ENCODE measurements around a stretch of chr3.

DNA sequence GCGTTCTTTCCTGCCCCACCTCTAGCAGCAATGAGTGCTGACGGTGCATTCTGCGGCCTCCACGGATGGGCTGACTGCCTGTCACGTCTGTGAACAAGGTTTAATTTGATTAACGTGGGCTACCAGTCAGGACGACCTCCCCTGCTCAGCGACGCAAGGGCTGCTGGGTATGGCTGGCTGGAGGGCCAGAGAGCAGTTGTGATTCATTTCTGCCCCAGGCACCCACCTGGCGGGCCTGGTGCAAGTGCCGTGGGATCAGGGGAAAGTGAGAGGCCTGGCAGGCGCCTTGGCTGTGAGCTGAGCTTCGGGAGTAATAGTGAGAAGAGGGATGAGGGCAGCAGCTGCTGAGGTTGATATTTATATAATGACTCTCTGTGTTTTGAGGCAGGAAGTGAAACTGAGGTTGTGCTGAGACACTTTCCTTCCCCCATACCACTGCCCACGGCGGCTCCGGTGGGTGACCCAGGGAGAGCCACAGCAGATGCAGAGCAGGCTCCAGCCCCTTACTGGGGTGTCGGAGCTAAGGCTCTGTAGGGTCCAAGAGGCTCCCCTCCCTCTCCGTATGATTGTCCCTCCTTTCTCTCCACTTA is 190.5 kb upstream of the BCL6 start:
- PRO-cap: no peak
- RAMPAGE, long total RNA, 4 experiments: no peak in any of the 4 experiments

DNA sequence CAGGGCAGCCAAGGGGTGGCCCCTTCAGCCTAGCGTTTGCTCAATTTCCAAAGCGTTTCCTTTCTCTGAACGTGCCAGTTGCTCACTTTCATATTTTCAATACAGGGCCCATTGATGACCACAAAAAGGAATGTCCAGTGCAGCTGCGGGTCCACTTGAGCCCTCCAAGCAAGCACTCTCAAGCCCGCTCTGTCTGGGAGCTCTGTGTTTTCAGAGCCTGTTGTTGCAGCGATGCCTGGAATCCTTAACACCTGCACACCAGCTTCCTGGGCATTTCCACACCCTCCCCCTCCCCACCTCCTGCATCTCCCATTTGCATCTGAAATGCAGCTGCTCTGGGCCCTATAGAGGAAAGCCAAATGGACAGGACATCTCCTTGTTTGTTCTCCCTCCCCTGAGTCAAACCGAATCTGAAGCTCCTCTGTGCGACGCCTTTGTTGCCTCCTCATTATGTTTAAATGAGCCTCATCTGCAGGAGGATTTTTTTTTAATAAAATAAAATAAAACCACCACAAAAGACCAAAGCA is 164.2 kb upstream of the LPP start:
- PRO-cap: no peak
- RAMPAGE, long total RNA, 4 experiments: no peak in any of the 4 experiments

GRCh38 chr3:188061228-188061590 is 92.7 kb upstream of the LPP start:
- PRO-cap: unidirectional peak, plus-strand start at chr3:188061539
- RAMPAGE, long total RNA, 4 experiments: no peak in any of the 4 experiments

DNA sequence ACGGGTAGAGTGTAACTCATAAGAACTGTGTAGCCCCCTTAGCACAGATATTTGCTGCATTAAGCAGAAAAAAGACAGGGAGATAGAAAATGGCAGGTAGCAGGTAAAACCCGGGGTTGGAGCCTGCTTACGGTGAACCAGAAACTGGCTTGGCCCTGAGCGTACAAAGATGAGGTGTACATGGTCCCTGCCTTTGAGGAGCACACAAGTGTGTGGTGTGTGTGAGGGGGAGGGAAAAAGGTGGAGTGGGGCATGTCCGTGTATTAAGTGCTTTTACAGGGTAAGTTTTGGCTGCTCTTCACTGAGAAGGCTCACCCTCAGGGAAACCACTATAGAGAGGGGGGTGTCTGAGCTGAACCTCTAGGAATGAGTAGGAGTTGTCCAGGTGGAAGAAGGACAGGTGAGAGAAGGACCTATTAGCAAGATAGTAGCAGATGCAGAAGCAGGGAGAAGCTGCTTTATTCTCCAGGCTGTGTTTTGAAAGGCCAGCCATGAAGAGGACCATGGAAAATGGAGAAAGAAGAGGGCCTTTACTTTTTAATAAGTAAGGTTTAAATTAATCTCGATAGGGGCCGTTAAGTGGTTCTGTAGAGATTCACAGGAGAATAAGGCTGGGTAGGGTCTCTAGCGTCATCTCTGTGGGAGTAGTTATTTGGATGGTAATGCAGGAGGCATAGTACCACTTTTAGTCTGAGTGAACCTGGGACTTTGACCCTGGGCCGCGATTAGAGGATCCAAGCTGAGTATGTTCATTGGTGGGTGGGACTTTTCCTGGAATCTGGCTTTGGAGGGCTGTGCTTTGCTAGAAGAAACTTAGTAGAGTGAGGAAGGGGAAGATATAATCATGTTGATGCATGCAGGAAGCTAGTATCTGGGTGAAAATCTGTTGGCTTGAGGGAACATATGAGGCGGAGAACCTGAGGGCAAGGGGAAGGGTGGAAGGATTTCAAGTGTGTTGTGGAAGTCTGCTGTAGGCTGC is 3.8 kb downstream of the LPP start:
- PRO-cap: no peak
- RAMPAGE, long total RNA, 4 experiments: no peak in any of the 4 experiments

- PRO-cap: no peak
- RAMPAGE, long total RNA, 4 experiments: no peak in any of the 4 experiments
These were observed 35.5 kb downstream of the LPP start for GRCh38 chr3:188189383-188189986.

- PRO-cap: no peak
- RAMPAGE, long total RNA, 4 experiments: no peak in any of the 4 experiments
These were observed 38.0 kb downstream of the LPP start for GRCh38 chr3:188191787-188192550.

GRCh38 chr3:188198586-188199340 is 44.8 kb downstream of the LPP start:
- PRO-cap: no peak
- RAMPAGE, long total RNA, 4 experiments: no peak in any of the 4 experiments

- PRO-cap: bidirectional peak, plus-strand start at chr3:188212624, minus-strand start at chr3:188212484; bidirectional peak, plus-strand start at chr3:188212712, minus-strand start at chr3:188212762; bidirectional peak, plus-strand start at chr3:188212896, minus-strand start at chr3:188212914
- RAMPAGE, long total RNA, 4 experiments: start-site peak on the plus strand in 4 of 4 experiments, at chr3:188212644-188212896 at its widest, 20 to 731 reads per replicate
These were observed 58.4 kb downstream of the LPP start for GRCh38 chr3:188212052-188213005.

- PRO-cap: unidirectional peak, plus-strand start at chr3:188220591; bidirectional peak, plus-strand start at chr3:188221311, minus-strand start at chr3:188221104
- RAMPAGE, long total RNA, 4 experiments: no peak in any of the 4 experiments
These were observed 66.7 kb downstream of the LPP start for GRCh38 chr3:188220158-188221608.

DNA sequence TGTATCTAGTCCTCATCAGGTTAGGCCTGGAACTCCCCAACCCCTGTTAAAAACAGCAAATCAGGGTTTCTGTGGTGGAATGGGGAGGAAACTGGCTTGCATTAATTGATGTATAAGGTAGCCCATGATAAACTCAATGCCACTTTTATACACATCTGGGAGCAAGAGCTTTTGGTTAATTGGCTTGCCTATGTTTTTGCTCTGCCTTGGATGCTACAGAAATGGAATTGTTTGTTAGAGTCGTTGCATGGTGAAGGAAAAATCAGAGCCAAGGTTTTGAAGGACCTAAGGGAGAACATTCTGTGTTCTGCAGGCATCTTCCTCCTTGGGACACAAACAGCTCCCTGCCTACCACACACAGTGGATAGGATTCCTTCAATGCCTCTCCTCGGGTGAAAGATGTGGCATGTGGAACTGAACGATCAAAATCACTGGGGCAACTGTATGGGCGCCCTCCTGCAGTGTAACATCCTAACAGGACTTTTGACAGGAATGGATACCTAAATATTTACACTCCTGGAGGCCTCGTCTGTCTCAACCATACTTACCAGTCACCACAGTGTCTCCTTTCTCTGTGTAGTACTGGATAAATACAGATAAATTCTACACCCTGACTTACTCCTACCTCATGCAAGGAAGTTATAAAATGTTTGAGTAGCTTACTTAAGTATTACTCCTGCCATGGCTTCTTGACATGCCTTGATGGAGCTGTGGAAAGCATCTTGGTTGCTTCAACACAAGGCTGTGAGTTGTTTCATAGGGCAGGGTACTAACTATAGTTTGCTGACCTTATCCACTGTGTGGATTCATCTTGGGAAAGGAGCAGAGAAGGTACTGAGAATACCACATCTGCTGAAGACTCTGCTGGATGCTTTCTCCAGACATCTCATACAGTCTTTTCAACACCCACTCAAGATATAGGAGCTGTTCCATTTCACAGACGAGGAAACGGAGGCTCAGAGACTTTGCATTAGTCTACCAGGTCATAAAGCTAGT is 100.7 kb downstream of the LPP start:
- PRO-cap: no peak
- RAMPAGE, long total RNA, 4 experiments: no peak in any of the 4 experiments

GRCh38 chr3:188290713-188291060 is 136.7 kb downstream of the LPP start:
- PRO-cap: no peak
- RAMPAGE, long total RNA, 4 experiments: no peak in any of the 4 experiments

- PRO-cap: bidirectional peak, plus-strand start at chr3:188390213, minus-strand start at chr3:188390081
- RAMPAGE, long total RNA, 4 experiments: no peak in any of the 4 experiments
These were observed 236.0 kb downstream of the LPP start for GRCh38 chr3:188389734-188390509.

DNA sequence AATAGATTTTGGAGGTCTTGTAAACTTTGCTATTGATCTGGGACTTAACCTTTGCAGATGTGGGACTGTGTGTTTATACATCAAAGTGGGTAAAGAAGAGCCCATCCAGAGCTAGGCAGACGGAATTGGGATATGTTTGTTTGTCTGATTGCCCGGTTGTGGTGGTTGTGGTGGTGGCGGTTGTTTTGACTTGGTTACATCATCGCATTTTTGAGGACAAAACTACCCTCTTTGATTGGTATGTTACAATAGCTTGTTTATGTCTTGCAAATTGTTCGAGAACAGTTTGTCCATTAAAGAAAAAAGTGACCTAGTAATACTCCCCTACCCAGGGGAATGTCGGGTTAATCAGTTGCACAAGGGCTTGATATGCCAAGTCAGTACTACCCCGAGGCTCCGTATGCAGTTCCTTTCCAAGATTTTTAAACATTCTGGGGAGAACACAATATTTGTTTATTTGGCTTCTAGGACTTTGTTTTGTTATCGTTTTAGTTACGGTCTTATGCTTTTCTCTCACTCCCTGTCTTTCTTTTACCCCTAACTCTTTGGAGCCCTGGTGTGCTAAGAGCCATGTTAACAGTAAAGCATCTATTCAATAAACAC is 315.3 kb downstream of the LPP start:
- PRO-cap: no peak
- RAMPAGE, long total RNA, 4 experiments: no peak in any of the 4 experiments

GRCh38 chr3:188655006-188655331 is 501.0 kb downstream of the LPP start:
- PRO-cap: no peak
- RAMPAGE, long total RNA, 4 experiments: no peak in any of the 4 experiments

- PRO-cap: bidirectional peak, plus-strand start at chr3:188947593, minus-strand start at chr3:188947674
- RAMPAGE, long total RNA, 4 experiments: start-site peak on the minus strand in 3 of 4 experiments, at chr3:188947664-188947691 at its widest, 27 to 40 reads per replicate
These were observed 224.3 kb upstream of the TPRG1 start for GRCh38 chr3:188947356-188947887.

- PRO-cap: bidirectional peak, plus-strand start at chr3:188976128, minus-strand start at chr3:188975827
- RAMPAGE, long total RNA, 4 experiments: no peak in any of the 4 experiments
These were observed 196.2 kb upstream of the TPRG1 start for GRCh38 chr3:188975663-188975914.

GRCh38 chr3:189100292-189100653 is 71.5 kb upstream of the TPRG1 start:
- PRO-cap: no peak
- RAMPAGE, long total RNA, 4 experiments: no peak in any of the 4 experiments

GRCh38 chr3:189142366-189143046 is 29.3 kb upstream of the TPRG1 start:
- PRO-cap: bidirectional peak, plus-strand start at chr3:189142804, minus-strand start at chr3:189142680
- RAMPAGE, long total RNA, 4 experiments: no peak in any of the 4 experiments

DNA sequence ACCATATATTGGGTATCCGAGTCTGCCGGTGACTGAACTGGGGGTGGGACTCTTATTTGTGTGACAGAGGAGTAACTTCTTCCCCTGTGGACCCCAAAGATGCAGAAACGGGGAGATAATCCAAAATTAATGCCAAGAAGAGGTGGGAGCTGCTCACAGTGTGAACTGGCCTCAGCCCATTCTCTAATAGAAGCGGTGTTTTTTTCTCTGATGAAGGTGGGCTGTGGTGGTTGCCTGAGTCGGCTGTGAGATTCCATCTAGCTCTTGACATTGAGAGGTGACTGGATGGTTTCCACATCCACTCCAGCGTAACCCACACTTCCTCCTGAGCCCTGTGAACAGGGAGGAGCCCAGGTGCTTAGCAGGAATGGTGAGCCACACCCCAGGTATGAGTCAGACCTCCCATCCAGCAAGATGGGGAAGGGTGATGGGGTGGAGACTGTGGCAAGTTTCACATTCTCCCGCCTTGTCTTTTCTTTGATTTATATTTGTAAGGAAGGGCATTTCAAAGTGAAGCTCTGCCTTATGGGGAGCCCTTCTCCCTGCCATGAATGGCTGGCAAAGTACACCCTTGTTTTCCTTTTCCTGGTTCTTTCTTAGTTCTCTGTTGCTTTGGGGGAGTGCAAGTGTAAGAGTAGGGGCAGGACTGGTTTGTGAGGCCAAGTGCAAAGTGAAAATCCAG is 4.8 kb upstream of the TPRG1 start:
- PRO-cap: bidirectional peak, plus-strand start at position 396 of the sequence, minus-strand start at position 324 of the sequence
- RAMPAGE, long total RNA, 4 experiments: no peak in any of the 4 experiments

GRCh38 chr3:189309434-189310258 is 137.9 kb downstream of the TPRG1 start:
- PRO-cap: bidirectional peak, plus-strand start at chr3:189309867, minus-strand start at chr3:189309758
- RAMPAGE, long total RNA, 4 experiments: start-site peak on the plus strand in 1 of 4 experiments, at chr3:189309832-189310097 at its widest, 42 reads per replicate

All from esophagus squamous epithelium (tissue), 4 donors.